Neural crest cell (in vitro differentiated cells): ENCODE measurements around the gene VWA2.

GRCh38 chr10:113128663-113129704, 178.9 kb downstream of the TCF7L2 start:
- PRO-cap = no peak

DNA sequence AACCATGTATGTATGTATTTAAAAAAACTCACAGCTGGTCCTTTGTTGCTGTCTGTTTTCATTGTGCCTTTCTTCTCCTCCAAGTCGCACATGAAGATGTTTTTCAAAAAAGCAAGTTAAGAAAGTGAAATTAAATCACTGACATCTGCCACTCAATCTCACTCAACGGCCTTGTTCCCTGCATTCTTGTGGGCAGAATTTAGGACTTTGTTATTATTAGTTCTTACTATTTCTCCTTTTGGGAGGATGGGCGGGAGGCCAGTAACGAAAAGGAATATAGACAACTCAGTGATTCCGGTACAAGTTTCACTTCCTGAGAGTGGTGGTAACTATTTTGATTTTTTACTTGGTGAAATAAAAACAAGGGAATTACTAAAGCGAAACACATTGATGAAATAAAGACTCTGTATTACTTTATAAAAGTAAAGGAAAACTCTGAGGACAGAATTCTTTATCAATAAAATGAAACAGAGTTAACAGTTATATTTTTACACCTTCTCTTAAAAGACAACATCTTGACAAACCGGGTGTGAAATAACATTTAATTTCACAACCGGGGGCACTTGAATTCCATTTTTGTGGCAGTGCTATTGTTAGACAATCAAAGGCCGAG, 231.8 kb upstream of the HABP2 start:
- PRO-cap = no peak

GRCh38 chr10:113678663-113679474, 843 bp upstream of the CASP7 start:
- PRO-cap = bidirectional peak, plus-strand start at chr10:113679236, minus-strand start at chr10:113679088

DNA sequence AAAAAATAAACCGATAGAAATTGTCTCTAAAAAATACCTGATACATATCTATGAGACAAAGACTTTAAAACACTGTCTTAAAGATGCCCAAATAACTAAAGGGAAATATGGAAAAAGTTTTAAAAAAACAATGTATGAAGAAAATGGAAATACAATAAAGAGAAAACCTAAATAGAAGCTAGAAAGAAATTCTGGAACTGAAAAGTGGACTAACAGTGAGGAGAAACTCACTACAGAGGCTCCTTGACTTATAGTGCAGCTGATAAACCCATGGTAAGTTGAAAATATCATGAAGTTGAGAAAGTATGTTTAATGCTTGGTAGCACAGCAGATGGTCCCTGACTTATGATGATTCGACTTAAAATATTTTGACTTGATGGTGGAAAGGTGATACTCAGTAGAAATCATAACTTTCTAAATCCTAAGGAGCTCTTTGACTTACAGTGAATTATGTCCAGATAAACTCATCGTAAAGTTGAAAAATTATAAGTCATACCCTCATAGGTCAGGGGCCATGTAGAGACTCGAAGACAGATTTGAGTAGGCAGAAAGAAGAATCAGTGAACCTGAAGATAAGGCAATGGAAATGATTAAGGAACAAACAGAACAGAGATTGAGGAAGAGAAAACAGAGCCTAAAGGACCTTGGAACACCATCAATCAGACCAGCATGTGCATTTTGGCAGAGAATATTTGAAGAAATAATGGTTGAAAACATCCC, 6.3 kb downstream of the NHLRC2 start:
- PRO-cap = no peak

DNA sequence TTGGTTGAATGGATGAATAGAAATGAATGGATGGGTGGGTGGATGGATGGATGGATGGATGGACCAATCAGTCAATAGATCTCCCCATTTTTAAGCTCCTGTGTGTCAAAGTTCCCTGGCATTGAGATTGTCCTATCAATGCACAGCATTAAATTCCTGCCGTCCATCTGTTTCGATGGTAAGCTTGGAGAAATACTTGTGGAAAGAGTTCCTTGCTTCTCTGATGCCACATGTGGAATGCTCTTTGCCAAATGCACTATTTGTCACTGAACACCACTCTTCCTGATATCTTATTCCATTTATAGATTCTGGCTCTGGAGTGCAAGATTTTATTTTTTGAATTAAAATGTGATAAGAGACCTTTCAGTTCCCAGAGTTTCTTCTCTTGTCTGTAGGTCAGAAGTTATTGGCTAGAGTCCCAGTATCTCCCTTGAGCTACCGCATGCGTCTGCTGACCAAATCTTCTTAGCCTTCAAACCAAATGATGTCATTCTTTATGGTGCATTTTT, 20.6 kb upstream of the ADRB1 start:
- PRO-cap = no peak

DNA sequence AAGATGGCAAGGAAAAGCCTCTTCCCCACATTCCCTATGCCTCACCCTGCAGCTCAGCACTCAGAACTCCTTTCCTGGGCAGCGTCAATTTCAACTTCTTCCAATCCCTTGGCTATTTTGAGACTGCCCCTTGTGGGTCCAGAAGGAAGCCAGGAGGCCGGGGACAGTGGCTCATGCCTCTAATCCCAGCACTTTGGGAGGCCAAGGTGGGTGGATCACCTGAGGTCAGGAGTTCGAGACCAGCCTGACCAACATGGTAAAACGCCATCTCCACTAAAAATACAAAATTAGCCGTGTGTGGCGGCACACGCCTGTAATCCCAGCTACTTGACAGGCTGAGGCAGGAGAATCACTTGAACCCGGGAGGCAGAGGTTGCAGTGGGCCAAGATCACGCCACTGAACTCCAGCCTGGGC, 2.3 kb upstream of the ADRB1 start:
- PRO-cap = no peak

GRCh38 chr10:114239165-114239906, at the start of gene VWA2:
VWA2 (plus strand) TSS chr10:114239254.
- PRO-cap = no peak

DNA sequence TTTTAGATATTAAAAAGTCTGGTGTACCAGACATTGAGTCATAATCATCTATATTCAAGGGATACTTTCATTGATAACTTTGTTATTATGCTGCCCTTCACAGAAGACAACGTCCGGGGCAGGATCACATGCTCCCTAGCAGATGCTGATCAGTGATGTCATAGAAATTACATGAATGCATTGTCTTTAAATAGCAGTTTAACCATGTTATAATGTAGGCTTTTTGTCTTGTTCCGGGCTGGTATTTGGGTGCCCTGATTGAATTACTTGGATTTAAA, 54.0 kb downstream of the VWA2 start:
- PRO-cap = no peak

- PRO-cap = no peak
Measured at GRCh38 chr10:114473639-114474407, 69.5 kb upstream of the AFAP1L2 start.

- PRO-cap = no peak
Measured at GRCh38 chr10:114485034-114485558, 80.8 kb upstream of the AFAP1L2 start.

GRCh38 chr10:114498610-114499211, 94.4 kb upstream of the AFAP1L2 start:
- PRO-cap = no peak

GRCh38 chr10:114507470-114507999, 103.2 kb upstream of the AFAP1L2 start:
- PRO-cap = no peak

- PRO-cap = no peak
Measured at GRCh38 chr10:114524734-114526136, 120.9 kb upstream of the AFAP1L2 start.

- PRO-cap = no peak
Measured at GRCh38 chr10:114552086-114552671, 105.9 kb downstream of the ABLIM1 start.

GRCh38 chr10:114576789-114577584, 81.1 kb downstream of the ABLIM1 start:
- PRO-cap = no peak

GRCh38 chr10:114639327-114639621, 18.8 kb downstream of the ABLIM1 start:
- PRO-cap = no peak

DNA sequence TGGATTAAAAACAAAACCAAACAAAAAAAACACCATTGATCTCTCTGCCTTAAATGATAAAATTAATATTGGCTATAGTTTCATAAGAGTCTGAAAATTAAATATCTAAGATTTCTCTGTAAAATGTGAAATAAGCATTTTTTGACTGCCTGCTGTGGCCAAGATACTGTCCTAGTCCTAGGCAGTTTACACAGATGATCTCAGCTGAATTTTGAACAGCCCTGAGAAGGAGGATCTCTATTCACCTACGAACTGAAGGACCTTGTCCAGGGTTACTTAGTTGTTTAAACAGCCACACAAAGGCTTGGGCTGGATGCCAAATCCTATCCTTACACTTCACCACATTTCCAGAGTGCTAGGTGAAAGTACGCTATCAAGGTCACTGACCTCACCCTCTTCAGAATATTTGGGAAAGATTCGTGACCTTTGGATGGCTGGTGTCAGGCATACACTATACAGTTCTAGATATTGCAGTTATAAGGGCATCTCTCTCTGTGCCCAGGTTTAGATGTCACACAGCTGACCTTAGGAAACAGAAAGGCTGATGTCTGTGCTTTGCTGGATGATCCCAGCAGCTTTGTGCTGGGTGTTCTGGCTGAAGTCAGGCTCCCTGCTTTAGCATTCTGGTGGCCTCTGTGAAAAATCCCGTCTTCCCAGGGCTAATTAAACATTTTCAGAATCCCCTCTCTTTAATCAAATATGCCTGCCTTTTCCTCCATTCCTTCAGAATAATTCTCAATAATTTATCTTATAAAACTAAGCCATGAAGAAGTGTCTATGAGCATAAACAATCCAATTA, 61.2 kb upstream of the ABLIM1 start:
- PRO-cap = no peak

DNA sequence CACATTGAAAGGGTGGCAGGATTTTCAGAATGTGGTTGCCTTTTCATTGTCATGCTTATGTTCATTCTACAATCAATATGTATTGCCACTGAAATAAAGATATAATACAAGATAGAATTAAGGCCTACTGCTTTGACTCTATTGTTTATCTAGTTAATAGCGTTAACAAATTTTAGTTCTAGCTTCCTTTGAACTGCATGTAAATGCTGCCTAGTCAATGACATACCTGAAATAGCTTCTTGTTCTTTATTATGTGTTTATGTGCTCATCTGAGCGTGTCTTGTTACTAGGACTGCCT, 465.4 kb downstream of the GFRA1 start:
- PRO-cap = no peak

GRCh38 chr10:115828917-115829322, 444.1 kb downstream of the GFRA1 start:
- PRO-cap = no peak

- PRO-cap = no peak
Measured at GRCh38 chr10:116020789-116020988, 252.3 kb downstream of the GFRA1 start.